AG09319 (cell line): ENCODE results near the gene SYT11.

DNA sequence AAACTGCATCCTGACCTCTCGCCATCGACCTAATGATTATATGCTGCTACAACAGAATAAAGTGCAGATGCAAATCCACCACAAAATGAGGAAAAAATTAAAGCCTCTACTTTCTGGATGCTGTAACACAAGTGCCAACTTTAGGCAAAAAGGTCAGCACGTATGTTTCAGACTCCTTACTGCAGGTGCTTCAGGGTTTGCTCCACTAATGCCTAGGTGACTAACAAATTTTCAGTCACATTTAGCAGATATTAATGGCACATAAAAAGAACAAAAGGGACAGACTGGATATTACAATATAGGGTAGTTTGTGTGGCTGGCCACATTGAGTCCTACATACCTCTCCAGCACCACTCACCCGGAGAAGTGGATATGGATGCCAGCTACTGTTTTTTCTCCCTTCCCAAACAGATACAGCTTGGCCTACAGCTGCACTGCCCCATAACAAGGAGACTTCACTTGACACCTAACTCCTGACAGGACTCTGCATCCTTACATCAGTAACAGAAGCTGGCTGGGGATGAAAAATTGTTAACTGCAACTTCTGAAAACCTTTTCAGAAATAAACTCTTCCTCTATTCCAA lies 9.7 kb downstream of the YY1AP1 start:
- RRBS = no CpG with 5 or more reads among the region's 4 CpGs

DNA sequence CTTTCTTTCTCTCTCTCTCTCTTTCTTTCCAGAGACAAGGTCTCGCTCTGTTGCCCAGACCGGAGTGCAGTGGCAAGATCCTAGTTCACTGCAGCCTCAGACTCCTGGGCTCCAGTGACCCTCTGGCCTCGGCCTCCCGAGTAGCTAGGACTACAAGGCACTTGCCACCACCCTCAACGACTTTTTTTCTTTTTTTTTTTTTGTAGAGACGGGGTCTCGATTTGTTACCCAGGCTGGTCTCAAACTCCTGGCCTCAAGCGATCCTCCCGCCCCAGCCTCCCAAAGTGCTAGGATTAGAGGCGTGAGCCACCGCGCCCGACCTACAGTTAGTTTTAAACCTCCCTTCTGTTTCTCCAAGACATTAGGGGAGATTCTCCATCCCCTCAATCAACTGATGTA lies 800 bp downstream of the GON4L start:
- RRBS = no CpG with 5 or more reads among the region's 13 CpGs

GRCh38 chr1:155858954-155859930 lies at the start of gene SYT11:
Gene SYT11, plus strand, starts transcription at chr1:155859567.
- RRBS = 0% methylated on average over 1 of the region's 40 CpGs

DNA sequence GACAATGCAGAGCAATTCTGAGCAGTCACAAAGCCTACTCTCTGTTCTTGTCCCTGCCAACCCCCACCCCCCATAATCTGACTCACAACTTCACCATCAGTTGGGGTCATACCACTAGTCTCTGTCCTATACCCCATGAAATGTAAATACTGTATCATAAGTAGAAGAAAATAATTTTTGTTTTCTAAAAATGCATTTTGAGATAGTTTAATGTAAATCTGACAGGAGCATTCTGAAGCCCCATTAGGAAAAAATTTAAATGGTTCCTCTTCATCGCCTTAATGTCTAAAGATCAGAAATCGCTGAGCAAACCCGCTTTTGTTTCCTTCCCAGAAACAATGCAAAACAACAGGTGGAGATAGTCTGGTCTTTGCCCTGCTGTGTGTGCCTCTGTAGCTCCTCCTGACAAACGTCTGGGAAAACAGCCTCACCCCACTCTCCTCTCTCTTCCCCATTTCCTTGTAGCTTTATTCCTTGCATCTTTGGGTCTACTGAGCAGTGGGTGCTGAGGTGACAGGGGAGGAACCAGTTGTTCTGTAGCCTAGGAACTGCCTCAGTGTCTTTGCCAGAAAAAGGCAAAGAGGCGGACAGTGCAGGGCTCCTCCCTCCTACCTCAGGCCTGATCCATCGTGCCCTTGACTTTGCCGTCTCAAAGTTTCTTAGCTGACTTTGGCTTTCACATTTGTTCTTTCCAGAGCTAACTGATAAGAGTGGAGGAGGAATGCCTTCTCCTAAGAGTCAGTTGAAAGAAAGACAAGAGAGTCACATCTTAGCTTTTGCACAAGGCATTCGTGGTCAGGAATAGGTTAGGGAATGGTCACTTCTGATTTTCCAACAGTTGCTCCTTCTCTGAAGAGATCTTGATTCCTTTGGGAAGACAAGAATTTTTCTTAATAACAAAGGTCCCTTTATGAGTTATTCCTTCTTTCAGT lies 24.7 kb downstream of the SYT11 start:
- RRBS = no CpG with 5 or more reads among the region's 8 CpGs

DNA sequence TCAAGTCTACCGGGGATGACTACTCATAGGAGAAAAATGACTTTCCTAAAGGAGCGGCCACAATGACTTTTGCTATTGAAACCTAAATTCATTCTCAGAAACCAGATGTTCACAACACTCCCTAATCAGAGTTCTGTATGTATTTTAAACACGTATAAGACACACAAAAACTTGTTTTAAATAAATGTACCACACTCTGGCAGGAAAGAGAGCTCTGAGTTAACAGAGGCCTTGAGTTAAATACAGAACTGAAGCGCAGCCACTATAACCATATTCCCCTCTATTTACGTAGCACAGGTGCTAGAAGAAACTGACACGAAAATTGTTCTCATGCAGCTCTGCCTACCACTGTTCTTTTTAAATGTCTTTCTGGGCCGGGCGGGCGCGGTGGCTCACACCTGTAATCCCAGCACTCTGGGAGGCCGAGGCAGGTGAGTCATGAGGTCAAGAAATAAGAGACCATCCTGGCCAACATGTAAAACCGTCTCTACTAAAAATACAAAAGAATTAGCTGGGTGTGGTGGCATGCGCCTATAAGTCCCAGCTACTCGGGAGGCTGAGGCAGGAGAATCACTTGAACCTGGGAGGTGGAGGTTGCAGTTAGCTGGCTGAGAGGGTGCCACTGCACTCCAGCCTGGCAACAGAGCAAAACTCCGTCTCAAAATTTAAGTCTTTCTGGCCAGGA lies 761 bp upstream of the RIT1 start:
- RRBS = no CpG with 5 or more reads among the region's 15 CpGs

DNA sequence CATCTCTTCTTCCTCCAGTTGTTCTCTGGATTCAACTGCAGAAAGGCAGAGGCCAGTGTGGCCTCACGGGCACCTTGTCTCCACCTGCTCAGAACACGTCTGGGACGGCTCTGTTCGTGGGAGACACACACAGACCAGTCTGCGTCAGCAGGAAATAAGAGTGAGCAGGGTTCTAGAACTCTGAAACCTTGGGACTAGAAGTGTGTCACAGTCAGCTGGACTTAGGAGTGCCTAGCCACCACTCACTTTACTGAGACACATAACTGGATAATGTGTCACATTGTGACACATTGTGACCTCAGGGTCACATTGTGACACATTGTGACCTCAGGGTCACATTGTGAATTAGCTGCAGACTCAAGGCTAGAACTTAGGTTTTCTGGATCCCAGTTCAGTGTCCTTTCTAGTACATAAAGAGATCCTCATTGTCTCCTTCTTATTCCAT lies 12.7 kb upstream of the ARHGEF2 start:
- RRBS = no CpG with 5 or more reads among the region's 5 CpGs

- RRBS = under 1% methylated on average over 15 of the region's 31 CpGs
Observed at GRCh38 chr1:156054008-156054481, 447 bp upstream of the UBQLN4 start.

DNA sequence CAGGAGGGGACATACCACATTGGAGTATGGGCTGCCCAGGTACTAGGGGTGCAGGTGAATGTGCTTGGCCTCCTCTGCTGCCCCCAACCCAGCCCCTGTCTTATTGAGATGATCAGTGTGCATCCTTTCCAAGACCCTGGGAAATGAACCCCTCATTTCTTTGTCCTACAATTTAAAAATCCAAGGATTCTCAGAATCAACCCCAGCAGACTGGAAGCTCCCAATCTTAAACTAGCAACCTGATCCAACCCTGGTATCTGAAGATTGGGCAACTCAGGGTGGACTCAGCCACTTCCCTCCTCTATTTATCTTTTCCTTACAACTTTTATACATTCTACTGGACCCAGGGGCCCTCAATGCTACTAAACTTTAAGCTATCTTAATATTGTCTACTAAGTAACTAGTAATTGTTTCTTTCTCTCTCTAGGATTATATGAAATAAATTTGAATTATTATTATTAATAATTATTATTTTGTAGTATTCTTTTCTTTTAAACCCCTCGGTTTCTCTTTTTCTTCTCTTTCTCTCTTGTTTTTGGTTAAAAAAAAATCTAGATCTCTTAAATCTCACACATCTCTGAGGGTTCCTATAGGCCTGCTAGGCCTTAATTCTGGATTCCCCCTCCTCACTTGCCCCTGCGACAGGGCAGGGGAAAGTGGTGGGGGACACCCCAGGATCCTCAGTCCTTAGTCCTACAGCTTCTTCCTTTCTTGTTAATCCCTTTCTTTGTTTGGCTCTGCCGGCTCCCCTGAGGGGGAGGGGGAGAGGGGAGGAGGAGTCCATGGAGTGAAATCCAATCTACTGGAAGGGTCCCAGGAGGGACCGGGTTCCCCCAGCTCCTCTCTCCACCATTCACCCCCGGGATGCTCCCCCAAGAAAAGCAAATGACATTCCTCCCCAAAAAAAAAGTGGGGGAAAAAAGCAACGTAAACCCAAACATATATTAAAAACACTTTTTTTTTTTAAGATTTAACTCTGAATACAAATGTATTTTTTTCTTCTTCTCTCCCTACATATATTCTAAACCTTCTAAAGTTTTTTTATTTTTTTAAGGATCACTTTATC lies 8.7 kb downstream of the MEX3A start:
- RRBS = 31% methylated on average over 2 of the region's 6 CpGs

DNA sequence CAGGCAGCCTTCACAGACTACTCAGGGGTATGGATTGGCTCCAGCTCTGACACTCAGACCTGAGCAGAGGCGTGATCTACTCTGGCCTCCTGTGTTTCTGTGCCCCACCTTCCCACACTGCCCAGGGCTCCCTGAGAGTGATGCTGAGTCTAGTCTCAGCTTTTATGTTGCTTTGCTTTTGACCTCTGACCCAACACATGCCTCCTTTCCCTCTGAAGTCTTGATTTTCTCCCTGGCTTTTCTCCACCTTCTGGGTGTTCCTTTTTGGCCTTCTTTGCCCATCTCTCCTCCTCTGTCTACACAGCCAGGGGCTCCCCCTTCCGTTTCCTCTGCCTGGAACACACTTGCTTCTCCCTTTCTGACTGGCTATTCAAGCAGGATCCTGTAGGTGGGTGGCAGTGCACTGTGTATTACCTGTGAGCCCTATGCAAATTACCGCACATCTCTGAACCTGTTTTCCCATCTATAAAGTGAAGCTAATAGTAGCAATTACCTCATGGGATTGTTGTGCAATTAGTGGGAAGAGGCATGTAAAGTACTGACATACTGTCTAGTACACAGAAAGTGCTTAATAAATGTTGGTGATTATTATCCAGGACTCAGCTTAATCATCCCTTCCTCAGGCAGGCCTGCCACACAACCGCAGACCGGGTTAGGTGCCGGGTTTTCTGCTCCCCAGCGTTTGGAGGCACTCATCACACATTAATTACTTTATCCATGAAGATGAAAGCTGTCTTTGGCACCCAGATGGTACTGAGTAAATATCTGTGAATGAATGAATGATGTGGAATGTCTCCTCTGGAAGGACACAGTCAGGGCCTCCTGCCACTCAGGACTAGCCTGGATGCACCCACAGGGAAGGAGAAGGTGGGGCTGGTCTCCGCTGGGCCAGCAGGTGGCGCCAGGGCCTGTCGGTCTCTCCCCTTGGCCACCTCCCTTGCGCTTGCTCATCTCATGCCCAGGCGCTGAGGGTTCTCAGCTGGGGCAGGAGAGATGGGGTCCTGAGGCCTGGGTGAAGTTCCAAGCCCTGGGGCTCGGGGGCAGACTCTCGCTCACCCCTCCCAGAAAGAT lies 14.0 kb upstream of the MEX3A start:
- RRBS = no CpG with 5 or more reads among the region's 14 CpGs

- RRBS = no CpG with 5 or more reads among the region's 5 CpGs
Observed at GRCh38 chr1:156113408-156114056, 979 bp upstream of the LMNA start.

GRCh38 chr1:156114057-156114651 lies 357 bp upstream of the LMNA start:
- RRBS = no CpG with 5 or more reads among the region's 10 CpGs

DNA sequence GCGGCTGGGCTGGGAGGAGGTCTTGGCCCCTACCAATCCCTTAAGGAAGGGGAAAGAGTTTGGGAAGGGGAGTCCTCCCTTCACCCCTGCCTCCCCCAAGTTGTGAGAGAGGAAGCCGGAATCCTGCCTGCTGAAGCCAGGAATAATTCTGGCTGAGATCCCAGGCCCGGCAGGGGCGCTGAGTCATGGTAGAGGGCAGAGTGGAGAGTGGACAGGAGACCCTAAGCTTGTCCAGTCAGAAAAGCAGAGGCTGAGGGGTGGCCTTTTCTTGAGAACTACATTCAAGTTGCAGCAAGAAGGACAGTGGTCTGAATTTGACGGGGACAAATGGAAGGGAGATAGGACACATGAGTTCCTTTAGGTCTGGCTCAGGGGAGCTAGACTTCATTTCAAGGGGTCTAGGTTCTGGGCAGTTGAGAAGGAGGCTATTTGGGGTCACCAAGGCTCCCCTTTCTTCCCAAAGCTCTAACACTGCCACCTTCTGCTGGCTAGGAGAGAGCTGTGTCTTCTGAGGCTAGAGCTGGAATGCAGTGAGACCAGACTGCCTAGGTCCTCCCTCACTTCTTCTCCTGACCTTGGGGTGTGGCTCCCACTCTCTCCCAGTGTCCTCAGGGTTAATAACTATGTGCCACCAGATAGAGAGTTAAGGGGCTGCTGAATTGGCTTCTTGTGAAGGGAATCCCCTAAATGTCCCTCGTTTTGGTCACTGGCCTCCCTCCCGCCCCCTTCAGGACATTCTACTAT lies 8.5 kb downstream of the LMNA start:
- RRBS = 33% methylated on average over 1 of the region's 7 CpGs

DNA sequence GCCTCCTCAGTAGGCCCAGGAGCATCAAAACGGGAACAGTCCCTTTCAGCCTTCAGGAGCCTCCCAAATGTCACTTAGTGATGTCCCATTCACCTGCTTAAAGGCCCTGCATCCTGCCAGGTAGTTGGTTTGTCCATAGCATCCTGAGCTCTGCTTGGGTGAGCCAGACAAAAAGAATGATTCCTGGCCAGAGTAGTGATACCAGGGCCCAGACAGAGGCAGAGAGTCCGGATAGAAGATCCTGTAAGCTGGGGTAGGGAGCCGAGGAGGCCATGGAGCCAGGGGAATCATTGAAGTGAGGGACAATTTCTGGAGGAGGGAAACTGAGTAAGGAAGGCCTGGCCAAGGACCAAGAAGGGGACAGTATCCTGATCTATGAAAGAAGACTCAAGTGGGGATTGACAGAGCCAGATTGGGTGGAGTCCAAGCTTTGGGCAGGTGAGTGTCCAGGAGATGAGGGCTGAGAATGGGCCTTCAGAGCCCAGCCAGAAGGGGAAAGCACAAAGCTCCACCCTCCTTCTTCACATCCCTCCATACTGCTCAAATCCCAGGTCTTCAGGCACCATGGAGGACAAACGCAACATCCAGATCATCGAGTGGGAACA lies 5.5 kb downstream of the SLC25A44 start:
- RRBS = no CpG with 5 or more reads among the region's 5 CpGs

DNA sequence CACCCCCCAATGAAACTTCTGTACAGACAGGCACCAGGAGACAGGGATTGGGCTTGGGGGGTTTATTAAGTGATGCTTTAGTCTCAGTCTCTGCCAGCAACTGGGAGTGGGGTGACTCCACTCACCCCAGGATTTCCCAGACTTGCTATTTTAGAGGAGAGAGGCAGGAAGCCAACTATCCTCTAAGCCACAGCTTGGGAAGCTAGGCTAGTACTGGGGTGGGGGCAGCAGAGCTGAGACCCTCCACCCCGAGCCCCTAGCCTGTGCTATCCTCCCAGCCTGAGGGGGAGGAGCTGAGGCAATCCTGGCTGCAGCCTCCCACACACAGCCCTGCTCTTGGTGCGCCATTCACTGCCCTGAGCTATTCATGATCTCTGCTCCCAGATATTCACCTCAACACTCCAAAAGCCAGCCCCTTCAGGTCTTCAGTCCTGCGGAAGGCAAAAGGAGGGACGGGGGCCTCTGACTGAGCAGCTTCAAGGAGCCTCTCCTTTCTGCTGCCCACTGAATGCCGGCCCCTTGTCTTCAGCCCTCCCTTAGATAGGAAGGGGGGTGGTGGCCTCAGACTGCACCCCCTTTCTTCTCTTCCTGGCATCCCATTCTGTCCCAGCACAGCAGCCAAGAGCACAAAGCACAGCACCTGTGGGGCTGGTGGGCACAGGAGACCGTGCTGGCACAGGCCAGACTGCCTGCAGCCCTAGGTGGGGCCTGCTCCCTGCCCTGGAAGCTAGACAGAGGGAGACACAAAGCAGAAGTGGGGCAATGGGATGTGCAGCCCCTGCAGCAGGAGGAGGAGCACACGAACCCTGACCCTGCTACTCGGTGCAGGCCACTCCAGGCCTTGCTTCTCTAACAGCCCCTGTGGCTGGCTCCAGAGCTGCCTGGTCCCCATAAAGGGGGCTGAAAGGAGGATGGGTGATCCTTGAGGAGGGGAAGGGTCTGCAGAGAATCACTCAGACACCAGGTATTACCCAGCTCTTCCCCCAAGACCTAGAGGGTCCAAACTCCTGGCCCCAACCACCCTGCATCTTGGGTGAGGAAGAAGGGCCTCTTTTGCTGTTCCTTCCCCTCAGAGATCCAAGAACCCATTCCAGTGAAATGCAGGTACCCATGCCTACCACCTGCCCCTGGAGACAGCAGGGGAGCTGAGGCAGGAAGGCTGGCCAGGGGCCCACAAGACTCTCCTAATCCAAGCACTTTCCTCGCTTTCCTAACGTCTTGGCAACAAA lies 1.7 kb upstream of the PAQR6 start:
- RRBS = no CpG with 5 or more reads among the region's 10 CpGs

GRCh38 chr1:156385669-156386120 lies 16.7 kb downstream of the RHBG start:
- RRBS = no CpG with 5 or more reads among the region's 8 CpGs

GRCh38 chr1:156455208-156455796 lies 45.3 kb downstream of the MEF2D start:
- RRBS = no CpG with 5 or more reads among the region's 8 CpGs

GRCh38 chr1:156464366-156465295 lies 35.9 kb downstream of the MEF2D start:
- RRBS = no CpG with 5 or more reads among the region's 12 CpGs

- RRBS = no CpG with 5 or more reads among the region's 9 CpGs
Observed at GRCh38 chr1:156473459-156474365, 26.9 kb downstream of the MEF2D start.

DNA sequence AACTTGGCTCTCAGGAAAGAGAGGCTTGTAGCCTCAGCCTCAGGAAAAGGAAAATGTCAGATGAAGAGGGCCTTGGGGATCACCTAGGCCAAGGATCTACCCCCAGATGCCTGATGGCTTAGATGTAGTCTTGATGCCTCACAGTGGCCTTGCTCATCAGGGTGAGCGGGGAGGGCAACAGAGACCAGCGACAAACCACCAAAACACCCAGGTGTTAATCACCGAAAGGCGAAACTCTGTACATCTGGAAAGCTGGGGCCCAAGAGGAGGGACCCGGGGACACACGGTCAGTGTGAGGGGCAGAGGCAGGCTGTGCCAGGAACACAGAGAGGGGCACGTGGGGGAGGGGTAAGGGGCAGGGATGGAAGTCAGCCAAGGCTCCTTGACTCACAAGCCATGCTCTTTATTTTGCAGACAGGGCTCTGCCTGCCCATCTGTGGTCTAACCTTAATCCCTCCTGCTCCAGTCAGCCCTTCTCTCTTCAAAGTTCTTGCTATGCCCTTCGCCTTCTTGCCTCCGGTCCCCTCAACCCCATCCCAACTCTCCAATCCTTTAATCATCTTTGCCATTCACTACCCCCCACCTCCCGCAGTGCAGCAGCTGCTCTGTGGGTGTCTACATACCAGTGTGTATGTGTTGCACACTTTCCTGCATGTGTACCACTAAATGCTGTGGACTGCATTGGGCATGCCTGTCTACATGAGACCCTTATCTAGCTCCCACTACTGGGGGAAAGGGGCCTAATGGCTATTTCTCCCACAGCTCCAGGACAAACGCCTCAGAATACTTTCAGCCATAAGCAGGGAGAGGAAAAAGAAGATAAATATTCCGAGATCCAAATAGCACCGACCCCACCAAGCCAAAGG lies 4.2 kb downstream of the MEF2D start:
- RRBS = no CpG with 5 or more reads among the region's 13 CpGs

DNA sequence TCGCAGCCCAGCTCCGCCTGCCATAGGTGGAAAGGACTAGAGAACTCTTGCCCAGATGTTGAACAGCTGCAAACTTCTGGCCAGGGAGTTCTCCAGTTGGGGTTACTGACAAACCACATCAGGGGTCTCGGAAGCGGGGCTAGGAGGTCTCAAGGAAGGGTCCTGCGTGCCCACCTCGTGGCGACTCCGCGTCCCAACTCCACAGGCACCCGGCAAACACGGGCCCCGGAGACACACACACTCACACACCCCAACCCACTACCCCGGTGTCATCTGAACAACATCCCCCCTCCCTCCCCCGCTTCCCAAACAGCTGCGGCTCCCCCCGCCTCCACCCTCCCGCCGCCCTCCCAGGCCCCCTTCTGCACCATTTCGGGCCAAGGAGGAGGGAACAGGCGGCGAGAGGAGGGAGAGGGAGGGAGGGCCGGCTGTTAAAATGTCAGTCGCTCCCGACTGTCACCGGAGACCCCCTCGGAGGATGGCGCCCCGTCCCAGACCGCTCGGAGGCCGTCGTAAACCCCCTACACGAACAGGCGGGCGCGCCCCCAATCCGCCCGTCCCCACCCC lies 831 bp downstream of the MEF2D start:
- RRBS = no CpG with 5 or more reads among the region's 38 CpGs